ENCODE data around the genes DZANK1, CRNKL1 and NKX2-2.

GRCh38 chr20:17661144-17661700 lies 20.8 kb downstream of the RRBP1 start:
- PRO-cap = no peak

- PRO-cap = no peak
These were observed 96.4 kb downstream of the BANF2 start for GRCh38 chr20:17796102-17796544.

DNA sequence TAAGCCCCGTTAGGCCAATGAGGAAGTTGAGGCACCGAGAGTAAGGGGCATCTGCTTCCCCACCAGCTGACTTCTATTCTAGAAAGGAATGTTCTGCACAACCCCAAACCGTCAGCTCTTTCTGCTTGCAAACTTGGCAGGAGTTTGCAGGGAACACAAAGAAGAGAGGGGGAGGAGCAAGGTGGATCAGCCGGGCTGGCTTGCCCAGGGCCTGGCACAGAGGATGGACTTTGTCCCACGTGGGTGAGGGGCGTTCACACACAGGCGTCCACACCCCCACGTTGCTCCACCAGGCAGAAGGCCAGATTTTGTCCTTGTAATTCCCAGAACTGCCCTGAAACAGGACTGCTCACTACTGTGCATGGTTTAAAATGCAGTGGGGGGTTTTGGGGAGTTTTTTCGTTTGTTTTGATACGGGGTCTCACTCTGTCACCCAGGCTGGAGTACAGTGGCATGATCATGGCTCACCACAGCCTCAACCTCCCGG lies 93.3 kb downstream of the SNX5 start:
- PRO-cap = no peak

DNA sequence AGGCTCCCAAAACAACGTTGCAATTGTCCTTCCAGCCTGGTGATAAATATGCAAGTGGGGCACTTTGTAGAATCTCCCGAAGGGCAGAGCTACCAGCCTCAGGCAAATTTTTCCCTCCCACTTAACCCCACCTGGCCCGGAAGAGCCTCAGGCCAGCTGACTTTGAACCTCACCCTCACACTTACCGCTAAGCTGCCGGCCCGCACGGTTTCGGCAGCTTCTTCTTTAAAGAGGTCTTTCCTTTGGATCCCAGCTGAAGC lies 2.5 kb downstream of the OVOL2 start:
- PRO-cap = no peak

- PRO-cap = no peak
These were observed 28.5 kb downstream of the KAT14 start for GRCh38 chr20:18166076-18166633.

DNA sequence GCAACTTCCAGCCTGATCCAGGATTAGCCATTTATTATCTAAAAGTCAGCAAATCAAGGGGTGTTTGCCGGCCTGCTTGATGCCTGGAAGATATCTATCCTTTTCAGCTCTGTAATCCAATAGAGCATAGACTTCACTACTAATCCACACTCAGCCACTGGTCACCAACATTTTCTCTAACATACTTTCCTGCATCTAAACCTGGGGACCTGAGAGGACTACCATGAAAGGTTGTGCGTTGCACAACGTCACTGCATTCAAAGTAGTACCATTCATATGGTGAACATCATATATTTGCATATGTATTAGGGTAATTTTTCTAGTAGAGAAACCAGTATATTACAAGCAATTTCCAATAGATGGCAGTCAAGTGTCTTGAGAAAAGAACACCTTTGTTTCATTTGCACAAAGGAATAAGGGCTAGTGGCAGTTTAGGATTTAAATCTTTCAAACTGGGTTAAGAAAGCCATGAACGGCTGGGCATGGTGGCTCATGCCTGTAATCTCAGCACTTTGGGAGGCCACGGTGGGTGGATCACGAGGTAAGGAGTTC lies 53.7 kb downstream of the DZANK1 start:
- PRO-cap = no peak

DNA sequence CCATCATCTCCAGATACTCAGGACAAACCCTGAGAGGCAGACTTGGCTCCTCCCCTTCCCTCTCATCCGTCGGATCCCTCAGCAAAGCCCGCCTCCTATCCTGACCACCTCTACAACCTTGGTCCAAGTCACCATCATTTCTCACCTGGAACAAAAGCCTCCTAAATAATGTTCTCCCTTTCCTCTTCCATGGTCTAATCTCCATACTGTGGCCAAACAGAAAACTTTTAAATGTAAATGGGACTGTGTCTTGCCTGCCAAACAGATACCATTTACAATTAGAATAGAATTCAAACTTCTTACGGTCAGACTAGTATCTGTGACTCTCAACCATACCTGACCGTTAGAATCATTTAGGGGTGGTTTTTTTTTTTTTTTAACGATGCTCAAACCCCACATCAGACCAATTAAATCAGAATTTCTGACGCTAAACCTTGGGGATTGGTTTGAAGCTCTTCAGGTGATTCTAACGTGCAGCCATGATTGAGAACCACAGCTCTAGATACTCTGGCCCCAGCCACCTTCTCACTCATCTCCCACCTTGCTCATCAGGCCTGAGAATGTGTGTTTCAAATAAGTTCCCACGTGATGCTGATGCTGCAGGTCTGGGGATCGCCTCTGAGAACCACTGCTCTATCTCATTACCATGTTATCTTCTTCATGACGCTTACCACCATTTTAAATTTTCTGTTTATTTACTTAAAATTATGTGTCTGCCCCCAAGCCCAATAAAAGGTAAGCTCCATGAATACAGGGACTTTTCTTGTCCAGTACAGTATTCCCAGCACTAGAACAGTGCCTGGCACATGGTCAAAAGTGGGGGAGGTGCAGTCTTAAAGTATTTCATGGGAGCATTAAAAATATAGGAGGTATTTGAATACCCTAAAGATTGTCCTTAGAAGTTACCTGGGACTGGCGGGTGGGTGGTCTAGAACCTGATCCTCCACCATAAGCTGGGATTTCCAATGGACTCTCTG lies 14.8 kb downstream of the DZANK1 start:
- PRO-cap = no peak

GRCh38 chr20:18466447-18467249 lies at the start of gene DZANK1:
Gene DZANK1 (minus strand): TSS chr20:18467030.
- PRO-cap = bidirectional peak, plus-strand start at chr20:18466831, minus-strand start at chr20:18466774; bidirectional peak, plus-strand start at chr20:18467129, minus-strand start at chr20:18467003; bidirectional peak, plus-strand start at chr20:18467391, minus-strand start at chr20:18467150

- PRO-cap = no peak
These were observed 176.1 kb downstream of the SCP2D1 start for GRCh38 chr20:18989587-18990154.

DNA sequence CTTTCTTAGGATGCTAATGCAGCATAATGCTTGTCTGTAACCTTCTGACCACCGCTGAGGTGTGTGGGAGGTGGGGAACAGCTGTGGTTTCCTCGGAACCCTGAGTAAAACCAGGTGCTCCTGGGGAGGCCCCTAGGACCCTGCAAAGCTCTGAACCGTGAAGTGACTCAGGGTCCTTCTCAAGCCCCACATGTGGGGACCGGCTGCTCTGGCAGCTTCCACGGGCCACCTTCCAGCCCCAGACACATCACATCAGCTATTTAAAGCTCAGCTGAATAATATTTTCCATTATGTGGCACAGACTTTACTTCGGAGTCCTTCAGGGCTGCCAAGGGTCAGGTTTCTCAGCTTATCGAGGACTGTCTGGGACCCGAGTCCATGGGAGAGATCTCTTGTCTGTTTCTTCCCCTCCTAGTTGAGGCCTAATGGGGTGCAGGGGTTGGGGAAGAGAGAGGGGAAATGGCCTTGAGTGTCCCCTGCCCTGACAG lies 186.2 kb upstream of the SLC24A3 start:
- PRO-cap = no peak

DNA sequence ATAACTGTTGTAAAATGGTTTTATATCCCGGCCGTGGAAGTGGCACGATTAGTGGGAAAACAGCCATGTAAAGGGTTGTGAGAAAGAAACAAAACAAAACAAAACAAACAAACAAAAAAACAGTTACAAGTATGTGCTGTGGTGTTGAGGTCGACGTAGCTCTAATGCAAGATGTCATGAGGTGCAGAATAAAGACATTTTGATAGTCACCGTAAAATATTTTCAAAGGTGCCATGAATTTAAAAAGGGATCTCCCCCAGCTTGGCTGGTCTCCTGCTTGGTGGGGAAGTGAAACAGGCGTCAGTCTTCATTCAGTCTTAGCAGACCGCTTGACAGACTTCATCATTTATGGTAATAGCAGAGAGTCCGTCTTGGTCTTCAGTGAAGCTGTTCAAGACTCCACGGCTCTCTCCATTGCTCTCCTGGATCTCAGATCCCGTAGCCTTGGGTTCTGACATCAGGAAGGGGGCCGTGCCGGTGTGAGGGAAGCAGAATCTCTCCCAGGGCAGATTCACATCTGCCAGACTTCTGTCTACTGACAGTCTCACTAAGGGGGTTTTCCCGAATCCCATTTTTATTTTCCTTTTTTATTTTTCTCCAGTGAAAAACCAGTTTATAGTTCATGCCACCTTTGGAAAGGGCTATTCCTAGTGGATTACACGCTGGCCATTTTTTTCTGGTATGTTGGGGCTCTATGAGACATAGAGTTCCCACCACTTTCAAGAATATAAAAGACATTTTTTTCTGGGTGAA lies 1.6 kb downstream of the SLC24A3 start:
- PRO-cap = no peak

- PRO-cap = no peak
These were observed 195.3 kb downstream of the SLC24A3 start for GRCh38 chr20:19407703-19408114.

DNA sequence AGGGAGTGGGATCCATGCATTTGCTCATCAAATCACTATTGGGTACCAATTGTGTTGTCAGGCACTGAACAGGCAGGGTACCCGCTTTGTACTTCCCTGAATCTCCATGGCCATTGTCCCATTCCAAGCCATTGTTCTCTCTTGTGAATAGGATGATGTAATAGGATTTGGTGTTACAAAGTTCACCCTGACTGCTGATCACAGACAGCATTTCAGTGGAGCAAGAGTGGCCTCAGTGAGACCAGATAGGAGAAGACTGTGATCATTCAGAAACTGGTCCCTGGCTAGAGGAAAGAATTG lies 16.5 kb downstream of the RIN2 start:
- PRO-cap = no peak

DNA sequence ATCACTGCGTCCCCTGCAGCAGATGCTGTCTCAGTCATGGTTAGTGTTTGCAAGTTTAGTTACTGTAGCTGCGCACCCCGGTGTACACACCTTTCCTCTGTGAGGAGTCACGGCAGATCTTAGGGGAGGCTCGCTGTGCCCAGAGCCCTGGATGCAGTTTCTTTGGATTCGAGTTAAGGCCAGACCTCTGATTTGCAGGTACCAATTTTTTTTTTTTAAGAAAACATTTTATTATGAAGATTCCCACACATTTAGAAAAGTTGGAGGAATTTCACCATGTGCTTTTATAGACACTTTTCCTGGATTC lies 794 bp downstream of the NAA20 start:
- PRO-cap = no peak

GRCh38 chr20:20051836-20052919 lies at the start of gene CRNKL1:
Gene CRNKL1 (minus strand): TSS chr20:20052466.
- PRO-cap = unidirectional peak, minus-strand start at chr20:20052467; unidirectional peak, plus-strand start at chr20:20052835

DNA sequence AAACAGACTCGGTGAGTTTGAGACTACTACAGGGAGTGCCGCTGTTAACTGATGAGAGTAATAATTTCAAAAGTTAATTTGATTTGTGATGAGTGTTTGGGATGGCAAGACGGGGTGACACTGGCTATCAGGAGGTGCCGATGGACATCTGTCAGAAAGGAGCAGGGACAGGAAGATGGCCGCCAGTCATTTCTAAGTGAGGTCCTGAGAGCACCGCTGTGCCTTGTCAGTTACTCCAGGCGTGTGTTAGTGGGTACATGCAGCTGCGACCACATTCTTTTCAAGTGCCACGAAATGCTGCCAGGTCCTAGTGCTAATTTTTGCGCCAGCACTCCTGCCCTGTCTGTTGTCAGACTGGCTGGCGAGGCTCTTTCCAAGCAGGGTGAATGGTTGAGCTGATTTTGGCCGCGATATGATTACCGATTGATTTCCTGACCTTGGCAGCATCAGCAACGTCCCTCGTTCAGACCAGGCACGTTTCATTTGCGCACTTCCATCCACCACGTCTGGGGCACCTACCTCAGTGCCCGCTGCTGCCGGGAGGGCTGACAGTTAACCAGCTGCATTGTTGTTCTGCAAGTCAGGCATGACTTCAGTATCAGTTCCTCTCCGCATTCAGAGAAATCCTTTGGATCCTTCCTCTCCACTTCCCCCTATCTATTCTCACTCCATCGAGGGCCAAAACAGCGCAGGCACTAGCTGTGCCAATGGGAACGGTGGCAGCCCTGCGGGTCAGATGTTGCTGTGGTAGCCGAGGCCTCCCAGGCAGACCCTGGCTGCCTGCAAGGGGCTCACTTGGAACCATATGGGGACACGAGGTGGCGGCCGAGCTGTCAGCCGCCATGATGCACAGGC lies 64.4 kb upstream of the INSM1 start:
- PRO-cap = no peak

- PRO-cap = no peak
These were observed 121.2 kb downstream of the INSM1 start for GRCh38 chr20:20488941-20489573.

DNA sequence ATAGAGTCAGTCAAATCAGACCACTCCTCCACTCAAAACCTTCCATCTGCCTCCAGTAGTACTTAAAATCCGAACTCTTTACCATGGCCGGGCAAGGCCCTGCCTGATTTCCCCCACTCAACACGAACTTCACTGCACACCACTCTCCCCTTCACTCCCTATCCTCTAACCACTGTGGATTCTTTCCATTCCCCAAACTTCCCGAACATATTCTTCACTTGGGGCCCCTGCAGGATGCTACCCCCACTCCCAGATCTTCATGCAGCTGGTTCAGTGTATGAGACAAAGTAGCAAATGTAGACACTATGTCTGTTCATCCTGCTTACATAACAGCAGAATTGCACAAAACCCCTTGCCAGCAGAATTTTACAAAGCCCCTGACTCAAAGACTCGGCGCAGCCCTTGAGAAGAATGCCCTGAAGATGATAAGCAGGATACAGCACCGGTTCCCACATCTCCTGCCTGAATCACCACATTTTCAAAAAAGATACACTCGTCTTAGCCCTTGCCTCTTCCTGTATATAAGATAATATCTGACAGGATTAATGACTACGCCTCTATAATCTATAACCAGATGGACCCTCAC lies 29.0 kb downstream of the RALGAPA2 start:
- PRO-cap = no peak

DNA sequence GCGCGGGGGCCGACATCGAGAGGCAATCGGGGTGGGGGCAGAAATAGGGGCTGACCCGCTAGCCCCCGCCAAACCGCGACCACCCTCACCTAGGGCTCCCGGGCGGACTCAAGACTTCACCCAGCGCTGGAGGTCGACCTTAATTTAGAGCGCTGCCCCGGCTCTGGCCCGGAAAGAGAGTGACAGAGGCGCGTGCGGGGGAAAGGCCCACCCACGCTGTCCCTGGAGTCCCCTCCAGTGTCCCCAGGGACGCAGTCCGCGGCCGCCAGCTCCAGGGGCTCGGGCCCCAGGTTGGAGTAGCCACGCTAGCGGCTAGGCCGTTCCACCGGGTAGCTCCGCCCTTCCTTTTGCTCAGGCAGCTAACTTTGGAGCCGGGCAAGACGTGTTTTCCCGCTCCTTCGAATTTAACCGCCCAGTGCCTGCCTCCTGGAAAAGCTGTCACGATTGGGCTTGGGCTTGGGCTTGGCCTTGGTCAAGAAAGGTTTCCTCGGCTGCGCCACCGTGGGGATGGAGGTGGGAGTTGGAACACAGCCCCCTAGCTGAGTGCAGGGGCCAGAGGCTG lies 24.5 kb upstream of the KIZ start:
- PRO-cap = unidirectional peak, minus-strand start at position 293 of the sequence

DNA sequence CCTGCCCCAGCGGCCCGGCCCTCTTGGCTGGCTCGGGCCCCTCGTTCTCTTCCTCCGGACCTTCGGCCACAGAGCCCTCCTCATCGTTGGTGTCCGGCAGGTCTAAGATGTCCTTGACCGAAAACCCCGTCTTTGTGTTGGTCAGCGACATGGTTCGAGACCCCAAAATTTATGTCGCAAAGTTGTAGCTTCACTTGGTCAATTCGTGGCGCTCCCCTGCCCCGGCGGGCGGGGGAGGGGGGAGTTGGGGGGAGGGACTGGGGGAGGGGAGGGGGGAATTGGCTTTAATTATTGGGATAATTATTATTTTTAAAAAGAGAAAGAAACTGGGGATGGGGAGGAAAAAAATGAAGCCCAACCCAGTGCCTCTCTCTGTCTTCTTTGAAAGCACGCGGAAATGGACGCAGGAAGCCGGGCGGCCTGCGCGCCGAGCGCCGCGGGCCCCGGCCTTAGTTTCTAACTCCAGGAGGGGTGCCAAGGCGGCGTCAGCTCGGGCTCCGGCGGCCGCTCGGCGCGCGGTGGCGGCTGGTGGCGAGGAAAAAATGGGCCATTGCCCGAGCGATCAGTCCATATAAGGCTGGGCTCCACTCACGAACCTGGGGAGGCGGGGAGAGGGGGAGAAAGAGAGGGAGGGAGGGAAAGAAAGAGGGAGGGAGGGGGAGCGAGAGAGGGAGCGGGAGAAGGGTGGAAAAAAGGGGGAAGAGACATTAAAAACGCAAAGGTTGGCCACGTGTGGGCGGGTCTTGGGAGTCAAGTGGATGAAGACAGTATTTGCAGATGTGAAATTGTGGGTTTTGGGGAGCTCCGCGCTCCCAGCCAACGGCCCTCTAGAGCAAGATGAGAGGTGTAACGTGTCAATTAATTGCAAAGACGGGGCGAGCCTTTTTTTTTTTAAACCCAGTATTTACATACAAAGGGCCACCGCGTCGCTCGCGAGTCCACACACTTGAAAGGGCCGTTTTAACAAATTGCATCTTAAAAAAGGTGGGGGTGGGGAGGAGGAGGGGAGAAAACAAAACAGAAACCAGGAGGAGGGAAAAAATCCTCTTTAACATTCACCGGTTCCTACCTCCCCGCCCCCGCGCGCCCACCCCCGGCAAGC lies at the start of gene NKX2-2:
Gene NKX2-2 (minus strand): TSS at position 546 of the 1,102 bp plus-strand sequence.
- PRO-cap = no peak

All from right cardiac atrium (tissue), 1 donor.